ENCODE measurements around a stretch of chr18.

- PRO-cap: no peak
Observed at GRCh38 chr18:22324010-22324459, 93.7 kb downstream of the CTAGE1 start.

GRCh38 chr18:22469925-22470482 is 52.3 kb upstream of the CTAGE1 start:
- PRO-cap: no peak

- PRO-cap: no peak
Observed at GRCh38 chr18:22625396-22625876, 207.7 kb upstream of the CTAGE1 start.

DNA sequence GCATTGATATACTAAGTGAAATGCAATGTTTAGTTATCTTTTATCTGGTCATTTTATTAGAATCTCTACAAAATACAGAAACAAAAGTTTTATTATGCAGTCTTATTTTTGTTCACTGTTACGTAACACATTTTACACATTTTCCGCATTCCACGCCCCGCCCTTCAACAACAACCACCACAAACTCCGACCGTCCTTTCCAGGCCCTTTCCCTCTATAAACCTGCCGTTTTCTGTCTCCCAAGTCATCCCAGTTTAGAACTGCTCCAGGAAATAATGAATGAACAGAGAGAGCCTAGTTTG is 479 bp upstream of the RIOK3 start:
- PRO-cap: no peak

DNA sequence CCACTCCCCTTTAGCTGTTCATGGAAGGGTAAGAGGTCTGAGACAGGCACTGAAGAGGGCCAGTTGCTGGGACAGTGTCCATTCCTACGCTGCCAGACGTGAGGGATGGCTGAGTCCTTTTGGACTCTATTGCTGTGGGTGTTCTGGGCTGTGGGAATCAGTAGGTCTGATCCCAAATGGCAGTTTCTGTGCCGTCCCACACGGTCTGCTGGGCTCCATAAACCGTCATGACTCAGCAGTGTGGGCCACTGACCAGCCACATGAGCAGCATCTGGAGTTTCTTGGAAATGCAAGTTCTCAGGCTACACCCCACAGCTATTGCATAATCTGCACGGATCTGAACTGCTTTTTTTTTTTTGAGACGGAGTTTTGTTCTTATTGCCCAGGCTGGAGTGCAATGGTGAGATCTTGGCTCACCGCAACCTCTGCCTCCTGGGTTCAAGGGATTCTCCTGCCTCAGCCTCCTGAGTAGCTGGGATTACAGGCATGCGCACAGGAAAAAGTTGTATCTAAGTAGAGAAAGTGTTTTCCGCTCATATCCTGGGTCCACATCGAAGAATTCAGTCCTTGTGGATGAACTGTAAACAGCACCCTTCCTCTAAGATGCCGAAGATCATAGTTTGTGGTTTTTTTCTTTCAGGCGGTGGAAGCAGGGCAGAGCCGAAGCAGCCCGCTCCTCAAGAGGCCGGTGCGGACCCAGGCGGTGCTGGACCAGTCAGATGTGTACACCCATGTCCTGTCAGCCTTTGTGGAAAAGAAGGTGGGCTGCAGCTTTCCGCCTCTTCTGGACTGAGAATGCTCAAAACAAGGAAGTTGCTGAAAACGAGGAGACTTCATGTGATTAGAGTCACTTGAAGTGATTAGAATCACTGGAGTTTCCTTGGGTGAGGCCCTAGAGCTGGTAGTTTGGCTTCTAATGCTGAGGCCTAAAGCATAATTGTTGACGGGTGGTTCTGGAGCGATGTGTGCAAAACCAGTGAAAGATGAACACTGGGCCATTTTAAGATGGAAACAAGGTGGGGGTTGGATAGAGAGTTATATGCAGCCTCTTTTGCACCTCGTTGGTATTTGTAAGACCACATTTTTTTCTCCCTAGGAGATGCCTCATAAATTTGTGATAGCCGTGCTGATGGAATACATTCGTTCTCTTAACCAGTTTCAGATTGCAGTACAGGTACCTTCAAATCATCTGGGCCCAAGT is 25.6 kb downstream of the RMC1 start:
- PRO-cap: no peak

DNA sequence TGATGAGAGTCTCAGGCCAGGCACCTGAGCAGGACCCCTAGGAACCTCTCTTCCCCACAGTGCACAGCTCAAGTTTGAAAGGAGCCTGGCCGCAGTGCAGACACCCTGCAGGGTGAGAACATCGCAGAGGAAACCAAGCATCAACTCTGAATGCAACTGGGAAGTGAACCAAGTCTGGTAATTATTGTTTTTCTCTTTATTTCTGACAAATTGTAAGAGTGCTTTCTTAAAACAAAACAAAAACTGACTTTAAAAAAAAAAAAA is 15.4 kb downstream of the NPC1 start:
- PRO-cap: no peak

- PRO-cap: no peak
Observed at GRCh38 chr18:23585906-23586195, 455 bp downstream of the NPC1 start.

- PRO-cap: no peak
Observed at GRCh38 chr18:23618702-23619905, 32.8 kb upstream of the NPC1 start.

DNA sequence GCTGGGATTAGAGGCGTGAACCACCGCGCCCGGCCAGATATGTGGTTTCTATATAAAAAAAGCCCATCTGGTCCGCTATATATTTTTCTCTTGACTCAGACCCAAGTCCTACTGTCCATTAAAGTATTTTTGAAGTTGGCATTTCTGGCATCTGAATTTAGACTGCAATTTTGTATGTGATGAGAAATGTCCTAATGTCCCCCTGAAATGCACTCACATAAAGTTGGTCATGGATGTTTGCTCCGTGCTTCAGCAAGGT is 28.9 kb downstream of the ANKRD29 start:
- PRO-cap: no peak

GRCh38 chr18:23837510-23838025 is 148.3 kb downstream of the LAMA3 start:
- PRO-cap: no peak

GRCh38 chr18:23857877-23858147 is 156.7 kb upstream of the TTC39C start:
- PRO-cap: no peak

DNA sequence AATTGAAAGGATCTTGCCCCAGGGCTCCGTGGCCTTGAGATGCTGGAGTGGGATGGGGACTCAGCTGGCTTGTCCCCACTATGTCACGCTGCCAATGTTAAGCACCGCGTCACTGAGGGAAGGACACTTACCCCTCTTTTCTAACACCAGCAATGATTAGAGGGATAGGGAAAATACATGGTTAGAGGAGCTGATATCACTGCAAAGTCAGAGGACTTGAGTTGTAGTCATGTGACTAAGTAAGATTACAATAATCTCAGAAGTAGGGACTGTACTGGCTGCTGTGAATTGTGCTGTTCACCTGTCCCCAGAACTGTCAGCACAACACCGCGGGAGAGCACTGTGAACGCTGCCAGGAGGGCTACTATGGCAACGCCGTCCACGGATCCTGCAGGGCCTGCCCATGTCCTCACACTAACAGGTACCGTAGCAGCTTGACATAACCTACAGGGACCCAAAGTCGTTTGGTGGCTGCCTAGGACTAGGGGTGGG is 132.9 kb upstream of the TTC39C start:
- PRO-cap: no peak

GRCh38 chr18:23884187-23885319 is 130.0 kb upstream of the TTC39C start:
- PRO-cap: no peak

DNA sequence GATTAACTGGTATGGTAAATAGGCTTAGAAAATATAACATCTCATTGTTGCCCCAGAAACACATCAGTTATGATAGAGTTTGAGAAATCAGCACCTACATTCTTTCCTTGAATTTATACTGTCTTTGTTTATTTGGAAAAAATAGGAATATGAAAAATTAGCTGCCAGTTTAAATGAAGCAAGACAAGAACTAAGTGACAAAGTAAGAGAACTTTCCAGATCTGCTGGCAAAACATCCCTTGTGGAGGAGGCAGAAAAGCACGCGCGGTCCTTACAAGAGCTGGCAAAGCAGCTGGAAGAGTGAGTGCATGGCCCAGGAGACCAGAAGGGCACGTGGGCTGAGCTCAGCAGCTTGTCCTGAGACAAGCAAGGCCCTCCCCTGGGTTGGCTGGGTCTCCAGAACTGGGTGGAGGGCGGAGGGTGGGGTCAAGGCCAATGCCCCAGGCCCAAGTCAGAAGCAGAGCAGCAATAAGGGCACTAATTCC is 110.7 kb upstream of the TTC39C start:
- PRO-cap: no peak

DNA sequence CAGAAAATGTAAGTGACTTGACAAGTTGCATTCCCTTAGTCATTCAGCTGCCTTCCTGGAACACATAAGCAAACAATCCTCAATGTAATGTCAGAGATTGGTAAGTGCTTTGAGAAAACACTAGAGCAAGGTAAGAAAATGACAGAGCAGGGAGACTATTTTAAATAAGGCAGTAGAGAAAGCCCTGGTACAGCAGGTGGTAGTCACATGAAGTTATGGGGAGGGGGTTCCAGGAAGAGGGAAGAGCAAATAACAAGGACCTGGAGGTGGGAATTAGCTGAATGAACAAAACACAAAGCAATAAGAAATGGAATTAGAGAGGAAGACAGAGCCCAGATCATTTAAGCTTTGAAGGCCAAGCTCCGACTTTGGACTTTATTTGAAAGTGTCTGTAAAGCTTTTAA is 70.1 kb upstream of the TTC39C start:
- PRO-cap: no peak

DNA sequence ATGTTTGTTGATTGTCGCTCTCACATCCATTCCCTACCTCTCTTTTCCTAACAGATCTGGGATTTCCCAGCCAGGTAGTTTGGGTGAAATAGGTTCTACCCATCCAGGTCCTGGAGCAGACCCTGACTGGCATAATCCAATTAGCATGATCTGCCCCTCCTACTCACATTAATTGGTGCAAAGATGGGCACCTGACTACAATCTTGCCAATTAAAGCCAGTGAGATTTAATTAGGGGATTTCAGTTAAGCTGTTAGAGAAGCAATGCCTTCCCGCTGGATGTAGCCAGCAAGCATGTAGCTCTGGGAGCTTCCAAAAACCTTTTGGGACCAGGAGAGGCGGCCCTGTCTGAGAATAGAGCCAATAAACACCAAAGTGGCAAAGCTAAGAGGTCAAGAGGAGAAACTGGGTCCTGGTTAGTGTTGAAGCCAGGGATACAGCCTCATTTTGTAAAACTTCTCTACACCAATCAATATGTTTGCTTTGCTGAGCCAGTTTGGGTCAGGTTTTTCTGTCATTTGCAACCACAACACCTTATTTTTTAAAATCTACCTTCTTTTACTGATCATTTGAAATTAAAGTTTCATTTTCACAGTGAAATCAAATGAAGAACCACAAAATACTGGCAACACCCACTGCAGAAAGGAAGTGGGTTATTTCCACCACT is 3.3 kb upstream of the TTC39C start:
- PRO-cap: no peak

DNA sequence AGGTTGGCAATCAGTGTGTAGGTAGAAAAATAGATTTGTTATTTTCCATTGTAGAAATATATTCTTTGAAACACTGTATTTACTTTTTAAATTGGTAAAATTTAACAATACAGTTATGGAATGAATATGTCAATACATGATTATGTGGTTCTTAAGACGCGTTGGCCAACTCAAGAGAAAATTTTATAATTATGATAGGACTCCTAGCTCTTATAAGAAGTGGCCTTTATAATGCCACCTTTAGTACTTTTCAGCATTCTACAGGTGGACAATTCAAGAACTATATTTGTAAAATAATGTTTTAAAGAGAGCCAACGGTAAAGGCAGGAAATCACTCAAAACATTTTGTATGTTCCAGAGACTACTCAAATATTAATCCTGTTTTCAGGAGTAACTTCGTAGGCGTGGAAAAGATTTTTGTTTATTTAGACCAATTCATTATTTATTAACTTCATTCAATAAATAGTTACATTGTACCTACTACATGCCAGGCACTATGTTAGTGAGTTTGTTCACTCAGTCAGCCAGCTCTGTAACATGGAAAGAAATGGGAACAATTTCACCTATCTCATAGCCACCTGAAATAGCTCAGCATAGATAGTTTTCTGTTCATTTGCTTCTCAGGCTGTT is 34.4 kb downstream of the TTC39C start:
- PRO-cap: no peak

DNA sequence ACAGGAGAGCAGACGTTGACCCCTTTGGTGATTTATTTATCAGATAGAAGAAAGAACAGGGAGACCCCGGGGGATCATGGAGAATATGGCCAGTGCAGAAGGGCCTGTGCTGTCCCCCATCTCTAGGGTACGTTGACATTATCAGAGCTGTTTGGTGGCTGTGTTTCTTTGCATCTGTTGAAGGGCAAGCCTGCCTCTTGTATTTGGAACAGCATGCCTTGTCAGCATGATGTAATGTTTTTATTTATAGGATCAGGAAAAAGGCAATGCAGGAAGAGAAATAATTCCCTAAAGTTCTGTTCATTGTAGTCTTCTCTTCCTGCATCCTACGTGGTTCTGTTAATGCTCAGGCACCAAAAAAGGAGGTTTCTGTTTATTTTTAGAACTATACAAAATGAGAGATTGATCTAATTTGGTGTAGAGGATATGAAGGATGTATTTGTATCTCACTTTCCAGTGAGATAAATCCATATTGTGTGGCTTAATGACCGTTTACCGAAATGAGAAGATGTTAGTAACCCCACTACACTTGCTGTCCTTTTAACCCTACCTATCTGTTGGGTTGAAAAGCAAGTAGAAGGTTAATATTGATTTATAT is 49.7 kb upstream of the CABYR start:
- PRO-cap: no peak

GRCh38 chr18:24326203-24326757 is 71.3 kb downstream of the OSBPL1A start:
- PRO-cap: no peak

DNA sequence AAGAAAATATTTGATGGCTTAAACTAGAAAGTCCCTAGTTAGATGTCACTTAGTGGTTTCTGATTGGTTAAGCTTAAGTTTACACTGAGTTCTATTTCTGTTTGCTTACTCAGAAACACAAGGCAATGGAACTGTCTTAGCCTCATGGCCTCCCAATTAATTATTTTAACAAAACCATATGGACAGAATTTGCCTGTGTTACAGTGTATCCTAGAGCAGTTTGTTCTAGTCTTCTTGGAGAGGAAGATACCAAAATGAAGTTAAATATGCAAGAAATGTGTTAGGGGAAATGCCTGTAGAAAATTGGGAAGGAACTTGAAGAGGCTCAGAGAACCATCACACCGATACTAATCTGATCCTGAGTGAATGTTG is 4.6 kb upstream of the IMPACT start:
- PRO-cap: no peak

Data from ascending aorta (tissue), 1 donor.